Sciatic nerve (tissue), 1 donor: Measurements from ENCODE around the gene KRBOX5.

DNA sequence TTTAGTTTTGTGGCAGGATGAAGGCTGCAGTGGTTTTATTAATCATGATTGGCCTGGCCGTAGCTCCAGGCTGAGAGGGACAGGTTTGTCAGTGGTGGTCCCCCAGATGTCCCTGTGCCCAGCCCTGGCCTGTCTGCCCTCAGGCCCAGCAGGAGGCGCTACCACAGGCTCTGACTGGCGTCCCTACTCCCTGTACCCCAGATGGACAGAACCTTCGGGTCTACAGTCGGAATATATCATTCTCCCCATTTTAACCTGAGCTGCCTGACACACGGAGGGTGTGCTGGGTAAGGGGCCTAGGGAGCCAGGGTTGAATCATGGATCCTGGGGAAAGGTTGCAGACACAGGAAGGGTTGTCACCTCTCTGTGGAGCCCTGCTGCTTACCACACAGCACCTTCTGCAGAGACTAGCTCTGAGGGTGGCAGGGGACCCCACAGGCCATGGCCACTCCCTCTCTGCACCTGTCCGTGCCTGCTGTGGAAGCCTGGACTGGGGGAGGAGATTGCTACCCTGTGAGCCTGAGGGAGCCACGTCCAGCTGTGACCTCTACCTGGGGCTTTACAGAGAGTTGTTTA, 1.7 kb upstream of the KRBOX5 start:
- PRO-cap: no peak

GRCh38 chr16:31712924-31714062, at the start of gene KRBOX5:
TSS of gene KRBOX5 (plus strand) at chr16:31713244.
- PRO-cap: unidirectional peak, plus-strand start at chr16:31713246; bidirectional peak, plus-strand start at chr16:31713574, minus-strand start at chr16:31713578; unidirectional peak, minus-strand start at chr16:31713795

- PRO-cap: no peak
These were observed 4.1 kb upstream of the ZNF267 start for GRCh38 chr16:31869472-31869989.

DNA sequence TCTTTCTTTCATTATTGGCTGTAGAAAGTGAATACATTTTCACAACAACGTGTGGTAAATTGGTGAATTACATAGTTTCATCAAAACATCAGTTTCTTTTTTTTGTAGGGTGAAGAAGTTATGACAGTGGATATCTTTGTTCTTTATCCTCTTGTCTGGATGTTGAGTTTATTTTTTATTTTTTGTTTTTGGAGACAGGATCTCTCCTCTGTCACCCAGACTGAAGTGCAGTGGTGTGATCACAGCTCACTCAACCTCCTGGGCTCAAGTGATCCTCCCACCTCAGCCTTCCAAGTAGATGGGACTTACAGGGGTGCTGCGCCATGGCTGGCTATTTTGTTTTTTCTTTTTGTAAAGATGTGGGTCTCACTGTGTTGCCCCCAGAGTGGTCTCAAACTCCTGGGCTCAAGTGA, 2.4 kb downstream of the ZNF267 start:
- PRO-cap: no peak

GRCh38 chr16:35169203-35169640, 1709.8 kb downstream of the TP53TG3F start:
- PRO-cap: no peak

DNA sequence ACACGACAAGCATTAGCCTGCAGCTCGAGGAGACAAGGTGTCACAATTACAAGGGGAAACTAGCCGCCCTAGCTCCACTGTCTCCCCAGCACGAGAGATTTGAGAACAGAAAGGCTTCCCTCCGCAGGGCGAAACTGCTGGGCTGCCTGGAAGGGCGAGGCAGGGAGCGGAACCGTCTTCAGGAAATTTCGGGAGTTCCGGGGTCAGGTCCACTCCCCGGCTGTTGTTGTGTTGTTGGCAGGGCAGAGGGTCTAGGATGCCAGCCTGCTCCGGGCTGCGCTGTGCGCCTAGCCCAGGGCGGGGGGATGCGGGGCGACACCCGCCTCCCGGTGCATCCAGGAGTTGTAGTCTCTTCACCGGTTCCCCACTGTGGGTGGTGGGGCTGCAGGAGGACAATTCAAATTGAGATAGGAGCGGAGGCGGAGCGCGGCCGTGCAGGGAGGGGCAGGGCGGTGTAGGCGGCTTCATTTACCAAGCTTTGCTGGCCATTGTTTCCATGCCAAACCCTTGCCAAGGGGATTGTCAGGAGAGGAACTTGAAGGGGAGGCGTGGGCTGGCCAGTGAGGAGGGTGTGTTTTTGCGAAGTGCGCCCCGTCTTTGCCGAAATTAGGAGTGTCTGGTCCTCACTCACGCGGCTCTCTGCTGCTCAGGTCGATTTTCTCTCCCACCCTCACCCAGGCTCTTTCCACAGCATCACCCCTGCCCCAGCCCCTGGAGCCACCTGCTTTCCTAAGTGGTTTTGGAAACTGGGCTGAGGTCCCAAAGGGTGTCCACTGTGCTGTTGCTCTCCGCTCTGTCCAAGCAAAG, 2047.5 kb downstream of the TP53TG3F start:
- PRO-cap: no peak

DNA sequence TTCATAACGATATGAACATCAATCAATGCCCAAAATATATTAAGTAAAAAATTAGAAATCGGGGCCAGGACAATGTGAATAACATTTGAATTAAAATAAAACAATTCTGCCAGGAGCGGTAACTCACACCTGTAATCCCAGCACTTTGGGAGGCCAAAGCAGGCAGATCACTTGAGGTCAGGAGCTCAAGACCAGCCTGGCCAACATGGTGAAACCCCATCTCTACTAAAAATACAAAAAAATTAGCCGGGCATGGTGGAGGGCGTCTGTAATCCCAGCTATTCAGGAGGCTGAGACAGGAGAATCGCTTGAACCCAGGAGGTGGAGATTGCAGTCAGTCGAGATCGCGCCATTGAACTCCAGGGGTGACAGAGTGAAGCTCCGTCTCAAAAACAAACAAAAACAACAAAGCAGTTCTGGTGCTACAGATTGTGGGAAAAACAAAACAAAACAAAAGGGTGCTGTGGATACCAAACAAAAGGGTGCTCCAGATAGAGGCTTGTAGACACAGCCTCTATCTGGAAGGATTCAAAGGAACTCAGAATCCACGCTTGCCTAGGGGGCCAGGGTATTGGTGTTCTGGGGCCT, 2.7 kb downstream of the MYLK3 start:
- PRO-cap: no peak

- PRO-cap: no peak
These were observed 1.3 kb downstream of the MYLK3 start for GRCh38 chr16:46746654-46747349.

GRCh38 chr16:46903369-46904139, 19.4 kb downstream of the GPT2 start:
- PRO-cap: no peak

DNA sequence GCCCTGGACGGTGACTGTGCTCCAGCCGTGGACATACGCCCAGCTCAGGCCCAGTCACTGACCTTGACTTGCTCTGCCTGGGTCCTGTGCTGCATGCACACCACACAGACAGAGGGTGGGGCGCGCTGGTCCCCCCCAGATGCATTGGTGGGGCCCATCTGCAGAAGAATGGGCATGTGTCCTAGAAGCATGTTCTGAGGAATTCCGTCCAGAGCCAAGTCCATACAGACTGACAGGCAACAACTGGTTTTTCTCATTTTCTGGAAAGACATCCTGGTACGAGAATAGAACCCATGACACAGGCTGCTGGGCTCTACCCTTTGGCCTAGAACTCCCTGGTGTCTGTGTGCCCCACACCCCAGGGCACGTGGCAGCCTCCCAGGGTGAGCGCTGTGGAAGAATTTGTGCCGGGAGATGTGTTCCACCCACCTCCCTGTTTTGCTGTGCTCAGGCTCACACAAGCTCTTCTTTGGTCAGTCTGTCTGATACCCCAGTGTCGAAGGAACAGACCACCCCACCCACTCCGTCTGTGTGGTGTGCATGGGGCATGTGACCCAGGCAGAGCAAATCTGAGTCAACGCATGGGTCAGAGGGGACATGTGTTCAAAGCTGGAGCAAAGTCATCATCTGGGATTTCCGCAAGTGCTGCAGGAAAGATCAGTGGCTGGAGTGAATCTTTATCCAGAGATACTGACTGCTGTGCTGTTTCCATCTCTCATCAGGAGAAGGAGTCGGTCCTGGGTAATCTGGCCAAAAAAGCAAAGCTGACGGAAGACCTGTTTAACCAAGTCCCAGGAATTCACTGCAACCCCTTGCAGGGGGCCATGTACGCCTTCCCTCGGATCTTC, 39.7 kb downstream of the GPT2 start:
- PRO-cap: no peak

DNA sequence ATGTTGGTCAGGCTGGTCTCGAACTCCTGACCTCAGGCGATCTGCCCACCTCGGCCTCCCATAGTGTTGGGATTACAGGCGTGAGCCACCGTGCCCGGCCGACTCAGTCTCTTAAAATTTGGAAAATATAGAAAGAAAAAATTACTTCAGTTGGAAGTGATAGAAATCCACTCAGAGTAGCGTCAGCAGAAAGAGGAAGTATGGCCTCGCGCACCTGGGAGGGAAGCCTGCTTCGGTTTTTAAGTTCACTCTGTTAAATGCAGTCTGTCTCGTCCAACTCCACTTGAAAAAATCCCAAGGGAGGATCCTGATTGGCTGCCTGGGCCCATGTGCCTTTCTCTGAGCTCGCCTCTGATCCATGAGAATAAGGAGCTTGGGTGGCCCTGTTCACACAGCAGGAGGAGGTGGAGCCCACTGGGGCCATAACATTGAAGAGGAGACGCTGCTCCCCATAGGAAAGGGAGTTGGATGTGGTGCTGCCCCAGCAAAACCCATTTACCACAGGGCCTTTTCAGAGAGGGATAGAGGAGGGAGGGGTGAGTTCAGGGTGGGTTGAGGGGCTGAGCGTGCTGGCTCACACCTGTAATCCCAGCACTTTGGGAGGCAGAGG, 40.7 kb downstream of the DNAJA2 start:
- PRO-cap: no peak

DNA sequence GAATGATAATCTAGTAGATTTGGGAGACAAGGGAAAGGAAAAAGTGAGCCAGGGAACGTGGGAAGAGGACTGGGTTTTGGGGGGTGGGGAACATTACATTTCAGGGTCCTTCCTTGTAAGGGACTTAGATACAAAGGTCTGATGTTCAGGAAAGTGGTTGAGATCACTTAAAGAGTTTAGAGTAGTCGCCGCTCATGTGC, 85.8 kb upstream of the NETO2 start:
- PRO-cap: no peak

GRCh38 chr16:47650761-47650968, 189.5 kb downstream of the PHKB start:
- PRO-cap: no peak

GRCh38 chr16:48245637-48246002, 1.5 kb downstream of the LONP2 start:
- PRO-cap: no peak

DNA sequence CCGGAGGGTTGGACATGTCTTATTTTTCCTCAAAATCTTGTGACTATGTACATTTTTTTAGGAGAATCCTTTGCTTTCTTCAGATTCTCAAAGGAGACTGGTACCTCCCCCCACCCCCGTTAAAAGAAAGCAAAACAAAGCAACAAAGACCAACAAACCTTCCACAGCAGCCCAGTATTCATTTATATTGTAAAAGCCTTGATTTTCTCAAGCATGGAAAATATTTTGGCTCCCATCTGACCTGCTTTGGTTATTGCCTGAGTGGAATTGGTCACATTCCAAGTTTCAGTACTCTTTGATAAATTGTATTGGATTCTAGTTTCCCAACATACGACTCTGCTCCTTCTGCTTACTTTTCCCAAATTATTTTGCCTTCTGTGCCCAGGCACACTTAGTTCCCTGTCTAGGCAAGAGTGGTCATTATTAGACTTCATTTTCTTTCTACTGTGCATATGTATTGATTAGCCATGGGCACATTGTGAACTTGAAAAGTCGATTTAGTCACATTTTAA, 1.3 kb downstream of the ABCC11 start:
- PRO-cap: no peak

GRCh38 chr16:48251921-48252573, 4.7 kb upstream of the ABCC11 start:
- PRO-cap: no peak

- PRO-cap: bidirectional peak, plus-strand start at chr16:48273155, minus-strand start at chr16:48272983
These were observed 25.6 kb upstream of the ABCC11 start for GRCh38 chr16:48272824-48273394.

- PRO-cap: no peak
These were observed 23.4 kb downstream of the SIAH1 start for GRCh38 chr16:48361541-48362398.

DNA sequence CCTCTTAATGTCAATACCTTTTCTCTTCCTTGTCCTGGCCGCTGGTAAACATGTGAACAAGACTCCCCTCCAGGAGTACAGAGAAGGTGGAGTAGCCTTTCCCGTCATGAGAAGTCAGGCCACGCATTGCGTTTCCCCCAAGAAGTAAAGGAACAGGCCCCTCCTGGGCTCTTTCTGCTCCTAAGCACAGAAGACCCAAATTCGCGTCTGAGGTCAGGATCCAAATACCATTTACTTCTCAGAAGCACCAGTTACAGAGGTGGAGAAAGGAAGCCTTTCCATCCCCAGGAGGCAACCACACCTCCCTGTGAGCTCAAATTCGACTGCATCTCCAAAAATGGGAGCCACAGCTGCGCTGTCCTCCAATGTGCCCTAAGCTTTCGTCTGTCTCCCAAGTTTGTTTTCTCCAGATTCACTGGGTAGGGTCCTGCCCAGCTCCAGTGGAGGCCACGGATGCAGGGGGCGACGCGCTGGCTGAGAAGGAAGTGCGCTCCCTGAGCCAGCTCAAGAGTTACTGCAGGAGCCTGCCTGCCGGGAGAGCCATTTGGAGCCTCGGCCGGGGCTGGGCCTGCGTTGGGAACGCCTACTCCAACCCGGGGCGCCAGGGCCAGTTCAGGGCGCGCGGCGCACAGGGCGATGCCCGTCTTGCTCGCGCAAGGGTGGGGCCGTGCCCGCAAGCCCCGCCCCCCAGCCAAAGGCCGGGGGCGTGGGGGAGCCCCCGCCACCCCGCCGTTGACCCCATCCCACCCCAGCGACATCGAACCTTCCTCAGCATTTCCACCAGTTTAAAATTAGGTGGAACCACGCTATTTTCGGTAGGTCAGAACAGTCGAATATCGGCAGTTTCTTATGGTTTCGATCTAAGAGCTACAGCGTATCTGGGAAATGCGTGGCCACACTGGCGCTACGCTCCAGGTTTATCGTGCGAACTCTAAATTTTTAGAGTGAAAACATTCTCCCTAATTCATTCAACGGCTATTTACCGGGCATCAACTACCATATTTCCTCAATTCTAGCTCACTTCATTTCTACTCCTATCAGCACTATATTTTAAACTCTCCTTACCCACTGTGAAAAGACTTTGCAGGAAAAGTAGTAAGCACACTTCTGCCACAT, 19.5 kb downstream of the SIAH1 start:
- PRO-cap: bidirectional peak, plus-strand start at position 694 of the sequence, minus-strand start at position 516 of the sequence

GRCh38 chr16:48448351-48448755, 63.1 kb upstream of the SIAH1 start:
- PRO-cap: no peak